Amniotic epithelial cell (primary cell): ENCODE data around the gene INTS14.

- RRBS, result no CpG with 5 or more reads among the region's 11 CpGs
Measured at GRCh38 chr15:65461805-65462292, 39.1 kb upstream of the IGDCC4 start.

DNA sequence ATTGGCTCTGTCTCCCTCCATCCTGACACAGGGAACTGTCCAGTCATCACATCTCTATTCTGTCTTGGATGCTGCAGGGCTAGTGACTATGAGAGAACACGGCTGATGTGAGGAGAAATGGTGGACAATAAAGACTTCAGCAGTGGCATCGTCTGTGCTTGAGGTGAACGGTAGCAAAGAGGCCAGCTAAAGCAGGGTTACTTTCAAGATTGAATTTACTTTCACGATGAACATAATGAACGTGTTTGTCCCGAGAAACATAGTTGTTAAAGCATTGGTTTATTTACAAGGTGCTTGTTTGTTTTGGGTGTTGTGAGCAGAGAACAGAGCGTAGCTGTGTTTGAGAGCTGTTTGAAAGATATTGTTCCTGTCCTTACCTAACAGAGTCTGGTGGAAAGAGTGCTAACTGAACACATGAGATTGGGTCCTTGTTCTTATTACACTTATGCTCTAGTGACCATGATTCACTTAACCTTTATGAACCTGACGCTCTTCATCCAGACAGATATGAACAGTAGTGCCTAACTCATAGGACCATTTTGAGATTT is 4.1 kb downstream of the HACD3 start:
- RRBS, result no CpG with 5 or more reads among the region's 8 CpGs

GRCh38 chr15:65550673-65551007 is 20.4 kb downstream of the HACD3 start:
- RRBS, result no CpG with 5 or more reads among the region's 2 CpGs

DNA sequence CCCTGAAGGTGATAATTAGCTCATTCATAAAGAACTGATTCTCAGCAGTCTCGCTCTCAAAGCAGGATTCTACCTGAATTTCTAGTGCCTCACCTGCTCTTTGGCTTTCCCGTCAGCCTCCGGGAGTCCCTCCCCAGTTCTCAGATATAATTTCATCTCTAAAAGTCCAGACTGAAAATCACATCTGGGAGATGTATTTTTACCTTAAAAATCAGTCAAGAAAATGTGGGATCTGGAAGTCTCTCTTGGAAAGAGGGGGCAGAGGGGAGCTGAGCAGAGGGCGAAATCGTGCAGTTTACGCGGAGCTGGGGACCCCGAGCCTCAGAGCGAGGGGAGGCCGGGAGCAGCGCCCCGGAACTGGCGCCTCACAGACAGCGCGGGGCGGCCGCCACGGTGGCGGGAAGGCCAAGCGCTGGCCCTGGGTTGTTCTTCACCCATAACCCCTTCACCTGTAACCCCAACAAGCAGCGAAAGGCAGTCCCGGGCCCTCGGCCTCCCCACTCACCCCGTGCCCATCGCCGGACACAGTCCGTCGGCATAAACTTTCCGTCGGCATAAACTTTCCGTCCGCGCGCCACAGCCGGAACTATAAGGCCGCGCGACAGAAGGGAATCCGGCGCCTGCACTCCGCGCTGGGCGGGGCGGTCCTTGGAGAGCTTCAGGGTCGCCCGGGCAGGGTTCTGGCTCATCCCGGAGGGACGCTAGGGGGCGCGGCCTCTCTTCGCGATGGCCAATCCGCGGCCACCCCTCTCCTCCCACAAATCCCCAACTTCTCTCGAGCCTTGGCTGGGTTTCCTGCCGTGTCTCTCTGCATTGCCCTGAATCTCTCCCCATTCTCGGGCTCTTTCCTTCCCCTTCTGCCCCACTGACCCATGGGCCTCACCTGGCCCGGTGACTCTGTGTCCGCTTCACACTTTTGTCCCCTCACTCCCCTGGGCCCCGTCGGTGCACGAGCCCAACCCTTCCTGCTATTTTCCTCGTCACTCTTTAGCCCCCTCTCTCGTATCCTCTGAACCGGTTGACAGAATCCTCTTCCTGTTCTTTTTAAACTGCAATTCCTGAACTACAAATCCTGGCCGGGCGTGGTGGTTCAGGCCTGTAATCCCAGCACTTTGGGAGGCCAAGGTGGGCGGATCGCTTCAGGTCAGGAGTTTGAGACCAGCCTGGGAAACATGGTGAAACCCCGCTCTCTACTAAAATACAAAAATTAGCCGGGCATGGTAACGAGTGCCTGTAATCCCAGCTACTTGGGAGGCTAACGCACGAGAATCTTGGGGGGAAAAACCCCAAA is at the start of gene INTS14:
TSS of gene INTS14 (minus strand) at position 539 of the 1,291 bp plus-strand sequence.
- RRBS, result 2% methylated on average over 23 of the region's 74 CpGs

- RRBS, result no CpG with 5 or more reads among the region's 3 CpGs
Measured at GRCh38 chr15:65688422-65689438, 67.0 kb downstream of the SLC24A1 start.

DNA sequence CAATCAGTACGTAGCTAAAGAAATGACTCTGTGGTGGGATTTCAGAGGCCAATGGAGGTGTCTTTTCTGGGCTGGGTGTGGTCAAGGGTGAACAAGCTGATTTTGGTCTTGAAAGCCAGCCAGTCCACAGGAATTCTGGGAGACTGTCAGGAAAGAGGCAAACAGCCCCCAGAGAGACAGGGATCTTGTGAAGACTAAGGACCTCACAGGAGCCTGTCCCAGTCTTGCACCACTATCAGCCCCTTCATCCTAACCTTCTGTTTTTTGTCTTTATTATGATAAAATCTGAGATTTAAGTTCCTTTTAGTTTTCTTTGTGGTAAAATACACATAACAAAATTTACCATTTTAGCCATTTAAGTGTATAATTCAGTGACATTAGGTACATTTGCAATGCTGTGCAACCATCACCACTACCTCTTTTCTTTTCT is 6.4 kb upstream of the RAB11A start:
- RRBS, result no CpG with 5 or more reads among the region's 1 CpG

GRCh38 chr15:65906226-65906754 is 37.0 kb downstream of the RAB11A start:
- RRBS, result no CpG with 5 or more reads among the region's 2 CpGs

DNA sequence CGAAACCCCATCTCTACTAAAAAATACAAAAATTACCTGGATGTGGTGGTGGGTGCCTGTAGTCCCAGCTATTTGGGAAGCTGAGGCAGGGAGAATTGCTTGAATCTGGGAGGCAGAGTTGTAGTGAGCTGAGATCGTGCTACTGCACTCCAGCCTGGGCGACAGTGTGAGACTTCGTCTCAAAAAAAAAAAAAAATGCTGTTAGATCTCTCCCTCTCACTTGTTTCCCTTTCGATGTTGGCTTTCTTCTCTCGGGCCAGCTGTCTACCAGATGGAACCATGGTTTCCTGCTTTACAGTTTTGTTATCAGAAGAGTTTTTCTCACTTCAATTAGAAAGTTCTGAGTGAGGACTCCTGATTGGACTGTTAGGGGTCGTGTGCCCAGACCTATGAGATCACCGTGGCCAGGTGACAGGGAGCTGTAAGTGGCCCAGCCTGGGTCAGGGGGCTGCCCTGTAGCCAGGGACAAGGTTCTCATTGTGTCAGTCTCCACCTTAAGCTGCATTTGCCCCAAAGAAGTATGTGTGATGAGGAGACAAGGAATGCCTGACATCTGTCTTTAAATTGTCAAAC is 25.4 kb downstream of the SNAPC5 start:
- RRBS, result no CpG with 5 or more reads among the region's 8 CpGs

- RRBS, result no CpG with 5 or more reads among the region's 3 CpGs
Measured at GRCh38 chr15:66490660-66491396, 6.7 kb downstream of the SNAPC5 start.

DNA sequence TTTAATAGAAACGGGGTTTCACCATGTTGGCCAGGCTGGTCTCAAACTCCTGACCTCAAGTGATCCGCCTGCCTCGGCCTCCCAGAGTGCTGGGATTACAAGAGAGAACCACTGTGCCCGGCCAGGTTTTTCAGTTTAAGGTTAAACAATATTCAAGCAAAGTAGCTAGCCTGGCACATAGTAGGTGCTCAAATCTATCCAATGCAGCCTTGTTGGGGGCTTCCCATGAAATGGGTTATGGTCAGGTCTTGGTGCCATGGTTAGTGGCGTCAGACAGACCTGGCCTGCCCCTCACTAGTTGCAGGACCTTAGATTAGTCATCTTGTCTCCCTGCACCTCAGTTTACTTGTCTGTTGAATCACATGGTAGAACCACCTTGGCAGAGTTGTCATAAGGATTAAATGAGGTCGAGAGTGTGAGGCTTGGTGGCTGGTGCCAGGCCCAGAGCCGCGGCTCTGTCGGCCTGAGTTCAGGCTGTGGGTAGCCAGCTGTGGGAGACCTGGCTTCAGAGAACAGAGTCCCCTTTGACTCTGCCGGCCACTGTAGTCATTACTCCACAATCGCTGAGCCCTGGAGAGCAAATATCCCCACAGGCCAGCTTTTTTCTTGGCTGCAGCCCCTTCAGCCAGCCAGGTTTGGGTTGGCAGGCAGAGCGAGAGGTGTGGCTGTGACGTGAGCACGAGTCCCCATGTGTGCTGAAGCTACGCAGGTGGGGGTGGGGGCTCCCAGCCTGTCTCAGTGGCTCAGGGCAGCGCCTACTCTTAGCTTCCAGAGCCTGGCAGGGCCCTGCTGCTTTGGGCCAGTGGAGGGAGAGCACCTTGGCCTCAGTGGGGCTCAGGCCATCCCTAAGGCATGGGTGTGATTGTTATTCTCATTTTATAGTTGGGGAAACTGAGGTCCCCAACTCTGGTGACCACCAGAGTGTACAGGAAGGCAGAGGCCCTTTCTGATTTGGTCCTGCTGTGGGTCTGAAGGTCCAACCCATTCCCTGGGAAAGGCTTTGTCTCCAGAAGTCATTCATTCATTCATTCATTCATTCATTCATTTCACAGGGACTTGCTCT is 45.4 kb upstream of the LCTL start:
- RRBS, result no CpG with 5 or more reads among the region's 16 CpGs

- RRBS, result no CpG with 5 or more reads among the region's 23 CpGs
Measured at GRCh38 chr15:66673192-66674039, 28.6 kb upstream of the SMAD6 start.

DNA sequence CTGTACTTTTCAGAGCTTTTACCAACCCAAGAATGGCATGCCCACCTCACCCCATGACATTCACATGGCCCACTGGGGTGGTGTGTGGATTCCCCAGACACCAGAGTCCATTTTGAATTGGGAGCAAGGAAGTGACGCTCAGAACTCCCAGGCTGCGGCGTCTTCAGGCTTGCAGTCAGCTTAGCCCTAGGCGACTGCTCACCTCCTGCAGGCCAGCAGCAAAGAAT is 59.7 kb downstream of the SMAD6 start:
- RRBS, result no CpG with 5 or more reads among the region's 4 CpGs

- RRBS, result no CpG with 5 or more reads among the region's 6 CpGs
Measured at GRCh38 chr15:67041814-67042319, 23.5 kb upstream of the SMAD3 start.

DNA sequence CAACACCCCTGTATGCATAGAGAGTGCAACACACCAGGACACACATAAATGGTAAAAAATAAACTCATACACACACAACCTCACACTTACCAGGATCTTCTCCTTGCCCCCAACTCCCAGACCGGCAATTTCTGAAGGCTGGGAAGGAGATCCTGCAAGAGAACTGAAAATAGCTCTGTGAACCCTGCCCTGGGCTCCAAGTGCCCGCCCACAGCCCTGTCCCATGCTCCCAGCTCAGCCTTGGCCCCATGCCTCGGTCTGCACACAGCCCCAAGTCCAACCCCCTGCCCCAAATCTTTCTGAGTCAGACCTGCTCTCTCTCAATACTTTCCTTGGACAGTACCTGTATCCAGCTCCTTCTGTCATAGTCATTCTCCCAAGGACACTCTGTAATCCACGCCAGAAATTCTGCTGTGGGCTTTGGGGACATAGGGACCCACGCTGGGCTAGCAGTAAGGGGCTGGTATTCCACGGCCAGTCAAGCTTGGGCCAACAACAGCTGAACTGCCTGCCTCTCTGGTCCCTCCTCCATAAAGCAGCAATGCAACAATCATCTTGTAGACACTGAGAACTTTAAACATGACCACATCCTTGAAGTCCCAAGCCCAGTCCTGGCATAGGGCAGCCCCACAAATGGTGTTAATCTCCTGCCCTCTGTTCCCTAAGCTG is 6.2 kb upstream of the SMAD3 start:
- RRBS, result no CpG with 5 or more reads among the region's 6 CpGs

- RRBS, result no CpG with 5 or more reads among the region's 6 CpGs
Measured at GRCh38 chr15:67061998-67062912, 3.1 kb upstream of the SMAD3 start.

GRCh38 chr15:67077106-67078559 is 12.2 kb downstream of the SMAD3 start:
- RRBS, result no CpG with 5 or more reads among the region's 13 CpGs

GRCh38 chr15:67104978-67106140 is 40.0 kb downstream of the SMAD3 start:
- RRBS, result no CpG with 5 or more reads among the region's 12 CpGs

DNA sequence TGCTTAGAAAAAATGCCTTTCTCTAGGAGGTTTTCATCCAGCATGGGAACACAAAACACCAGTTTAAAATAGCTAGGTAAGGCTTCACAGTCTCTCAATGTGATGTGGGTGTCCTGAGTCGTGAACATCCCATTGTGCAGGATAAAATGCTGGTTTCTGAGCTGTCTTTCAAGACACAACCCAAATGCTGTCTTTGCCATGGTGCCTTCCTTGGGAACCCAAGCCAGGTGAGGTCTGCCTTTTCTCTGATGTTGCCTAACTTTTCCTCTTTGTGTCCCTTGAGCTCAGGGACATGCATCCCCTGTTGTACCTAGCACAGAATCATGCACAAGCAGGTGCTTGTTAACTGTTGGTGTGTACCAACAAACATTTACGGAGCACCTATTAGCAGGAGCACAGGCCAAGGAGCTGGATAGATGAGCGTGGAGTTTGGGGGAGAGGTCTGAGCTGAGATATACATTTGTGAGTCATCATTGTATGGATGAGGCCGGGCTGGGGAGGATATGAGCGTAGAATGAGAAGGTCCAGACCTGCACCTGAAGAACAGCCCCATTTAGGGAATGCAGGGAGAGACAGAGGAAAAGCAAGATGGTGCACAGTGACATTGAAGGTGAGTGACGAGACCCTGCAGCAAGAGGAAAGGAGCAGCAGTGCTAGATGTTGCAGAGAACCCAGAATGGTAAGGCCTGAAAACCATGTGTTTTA is 53.3 kb downstream of the SMAD3 start:
- RRBS, result no CpG with 5 or more reads among the region's 6 CpGs

- RRBS, result no CpG with 5 or more reads among the region's 11 CpGs
Measured at GRCh38 chr15:67140466-67141106, 75.2 kb downstream of the SMAD3 start.

GRCh38 chr15:67148287-67148935 is 83.0 kb downstream of the SMAD3 start:
- RRBS, result no CpG with 5 or more reads among the region's 8 CpGs